A549 (cell line): ENCODE measurements around a stretch of chr2.

DNA sequence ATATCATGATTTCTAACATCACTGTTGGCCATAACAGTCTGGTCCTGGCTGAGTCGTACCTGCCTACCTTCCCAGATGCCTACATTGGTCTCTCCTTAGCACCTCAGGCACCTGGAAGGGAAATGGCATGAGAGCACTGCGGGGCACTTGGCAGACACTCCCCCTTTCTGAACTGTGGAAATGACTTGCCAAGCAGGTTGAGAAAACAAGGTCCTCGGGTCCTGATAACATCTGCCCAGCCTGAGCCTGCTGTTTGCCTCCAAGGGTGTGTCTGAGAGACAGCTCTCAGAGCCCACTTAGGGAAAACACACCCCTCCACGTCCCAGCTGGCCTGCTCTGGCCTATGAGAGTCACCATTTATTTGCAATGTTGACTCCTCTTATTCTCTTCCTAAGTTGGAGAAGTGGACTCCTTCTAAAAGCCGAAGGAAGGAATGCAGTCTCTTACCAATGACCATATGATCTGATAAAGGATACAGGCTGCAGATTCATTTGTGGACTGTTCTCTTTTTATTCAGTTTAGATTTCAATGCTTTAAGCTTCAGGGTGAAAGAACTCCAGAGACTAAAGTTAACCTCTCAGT is 10.4 kb downstream of the FAM110C start:
- PRO-cap: no peak
CAGE:
- cytosol, long polyA plus RNA: no peak
- long polyA plus RNA: no peak
- nucleus, long polyA plus RNA: no peak

DNA sequence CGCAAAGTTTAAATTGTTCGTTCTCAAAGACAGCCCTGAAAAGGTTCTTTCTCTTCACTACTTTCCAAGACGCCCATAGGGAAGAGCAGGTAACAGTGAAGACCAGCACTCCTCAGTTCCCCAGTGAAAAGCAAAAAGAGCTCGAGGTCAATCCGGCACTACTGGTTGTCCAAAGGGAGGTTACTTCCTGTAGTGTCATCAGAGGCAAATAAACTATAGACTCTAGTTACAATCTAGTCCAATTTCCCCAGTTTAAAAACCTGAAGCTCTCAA is 1.8 kb downstream of the FAM110C start:
- PRO-cap: no peak
CAGE:
- cytosol, long polyA plus RNA: no peak
- long polyA plus RNA: no peak
- nucleus, long polyA plus RNA: no peak

DNA sequence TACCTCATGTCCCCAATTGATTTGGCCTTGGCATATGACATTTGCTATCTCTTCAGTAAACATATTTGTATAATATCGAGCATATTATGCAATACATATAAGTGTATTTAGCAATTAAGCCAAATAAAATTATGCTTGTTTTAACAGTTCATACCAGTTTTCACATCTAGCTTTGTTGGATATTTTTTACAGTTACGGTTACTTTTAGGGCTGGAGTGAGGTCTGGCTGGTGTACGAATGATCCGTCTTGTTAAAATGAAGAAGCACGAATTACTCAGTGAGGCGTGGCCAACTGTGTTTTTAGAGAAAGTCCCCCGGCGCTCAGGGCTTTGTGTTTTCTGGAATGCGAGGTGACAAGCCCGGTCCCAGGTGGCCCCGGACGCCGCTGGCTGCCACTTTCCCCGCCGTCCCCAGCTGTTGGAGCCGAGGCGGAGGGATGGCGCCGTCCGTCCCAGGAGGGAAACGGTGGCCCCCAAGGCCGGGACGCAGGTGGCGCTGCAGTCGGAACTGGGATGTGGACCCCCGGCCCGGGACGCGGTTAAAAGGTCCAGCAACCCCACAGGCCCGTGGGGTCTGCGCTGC is 41.3 kb downstream of the TMEM18 start:
- PRO-cap: no peak
CAGE:
- cytosol, long polyA plus RNA: no peak
- long polyA plus RNA: no peak
- nucleus, long polyA plus RNA: no peak

DNA sequence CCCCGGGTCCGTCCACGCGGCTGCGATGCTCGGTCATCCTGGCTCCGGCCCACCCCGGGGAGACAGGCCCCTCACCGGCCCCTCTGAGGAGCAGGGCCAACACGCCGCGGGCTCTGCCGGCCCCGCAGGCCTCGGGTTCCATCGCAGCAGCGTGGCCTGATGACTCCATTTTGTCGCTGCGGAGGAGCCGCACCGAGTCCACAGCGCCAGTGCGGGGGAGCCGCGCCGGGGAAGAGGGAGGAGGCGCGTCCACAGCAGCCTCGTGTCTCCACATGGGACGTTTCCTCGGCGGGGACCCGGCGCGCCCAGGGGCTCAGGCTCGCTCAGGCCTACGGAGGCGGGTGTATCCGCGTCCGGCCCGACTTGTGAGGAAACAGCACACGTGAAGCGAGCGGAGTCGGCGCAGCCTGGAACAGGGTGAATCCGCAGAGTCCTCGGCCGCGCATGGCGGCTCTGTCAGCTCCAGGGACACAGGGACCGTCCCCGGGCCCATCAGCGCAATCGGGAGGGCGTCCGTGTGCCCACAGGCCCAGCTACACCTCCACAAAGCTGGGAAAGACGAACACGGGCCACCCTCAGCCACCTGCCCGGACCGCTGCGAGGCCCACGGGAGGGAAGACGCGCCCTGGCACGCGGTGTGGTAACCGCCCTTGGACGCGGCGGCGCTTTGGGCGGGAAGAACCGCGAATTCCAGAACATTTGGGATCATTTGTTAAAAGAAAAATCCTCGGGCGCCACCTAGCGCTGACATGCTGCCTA is 40.6 kb downstream of the TMEM18 start:
- PRO-cap: no peak
CAGE:
- cytosol, long polyA plus RNA: no peak
- long polyA plus RNA: no peak
- nucleus, long polyA plus RNA: no peak

DNA sequence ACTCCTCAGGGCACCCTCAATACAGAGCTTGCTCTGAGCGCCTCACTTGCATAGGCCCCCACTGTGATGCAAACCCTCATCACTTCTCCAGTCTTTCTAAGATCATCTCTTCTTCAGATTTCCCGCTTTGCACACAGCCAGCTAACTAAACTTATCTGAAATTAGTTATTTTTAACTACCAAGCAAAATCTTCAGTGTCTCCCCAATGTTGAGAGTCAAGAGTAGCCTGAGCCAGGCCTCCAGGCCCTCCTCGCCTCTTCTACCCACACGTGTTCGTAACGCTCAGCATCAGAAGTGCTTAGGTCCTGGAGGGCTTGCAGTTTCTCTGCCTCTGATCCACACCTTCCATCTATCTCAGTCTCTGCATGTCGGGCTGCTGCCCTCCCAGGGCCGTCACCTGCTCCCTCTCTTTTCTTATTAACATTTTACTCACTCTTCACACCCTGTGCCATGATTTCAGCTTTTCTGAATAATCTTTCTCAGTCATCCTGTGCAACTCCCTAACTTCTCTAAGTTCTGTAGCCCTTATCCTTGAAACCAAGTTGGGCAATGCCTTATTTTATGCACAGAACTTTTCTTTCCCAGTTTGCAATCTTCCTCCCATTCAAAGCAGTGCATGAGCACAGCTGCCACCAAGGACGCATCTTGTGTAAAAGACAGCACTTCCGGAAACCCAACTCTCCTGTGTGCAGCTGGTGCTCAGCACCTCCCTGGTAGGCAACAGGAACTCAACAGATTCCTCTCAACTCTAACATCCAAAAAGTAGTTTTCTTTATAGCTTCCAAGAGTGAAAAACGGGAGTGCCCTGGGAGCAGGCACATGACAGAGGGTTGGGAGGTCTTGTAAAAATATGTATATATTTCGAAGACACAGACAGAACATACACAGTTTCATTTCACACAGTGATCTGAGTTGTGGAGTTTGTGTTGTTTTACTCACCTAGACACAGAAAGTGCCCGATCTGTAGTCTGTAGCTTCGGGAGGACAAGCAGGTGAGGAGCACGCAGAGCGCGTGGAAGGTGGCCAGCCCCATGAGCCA is 2.3 kb downstream of the TMEM18 start:
- PRO-cap: no peak
CAGE:
- cytosol, long polyA plus RNA: no peak
- long polyA plus RNA: no peak
- nucleus, long polyA plus RNA: no peak

- PRO-cap: bidirectional peak, plus-strand start at chr2:893614, minus-strand start at chr2:893430
CAGE:
- cytosol, long polyA plus RNA: no peak
- long polyA plus RNA: no peak
- nucleus, long polyA plus RNA: no peak
Observed at GRCh38 chr2:893190-893737, 57.4 kb upstream of the SNTG2 start.

DNA sequence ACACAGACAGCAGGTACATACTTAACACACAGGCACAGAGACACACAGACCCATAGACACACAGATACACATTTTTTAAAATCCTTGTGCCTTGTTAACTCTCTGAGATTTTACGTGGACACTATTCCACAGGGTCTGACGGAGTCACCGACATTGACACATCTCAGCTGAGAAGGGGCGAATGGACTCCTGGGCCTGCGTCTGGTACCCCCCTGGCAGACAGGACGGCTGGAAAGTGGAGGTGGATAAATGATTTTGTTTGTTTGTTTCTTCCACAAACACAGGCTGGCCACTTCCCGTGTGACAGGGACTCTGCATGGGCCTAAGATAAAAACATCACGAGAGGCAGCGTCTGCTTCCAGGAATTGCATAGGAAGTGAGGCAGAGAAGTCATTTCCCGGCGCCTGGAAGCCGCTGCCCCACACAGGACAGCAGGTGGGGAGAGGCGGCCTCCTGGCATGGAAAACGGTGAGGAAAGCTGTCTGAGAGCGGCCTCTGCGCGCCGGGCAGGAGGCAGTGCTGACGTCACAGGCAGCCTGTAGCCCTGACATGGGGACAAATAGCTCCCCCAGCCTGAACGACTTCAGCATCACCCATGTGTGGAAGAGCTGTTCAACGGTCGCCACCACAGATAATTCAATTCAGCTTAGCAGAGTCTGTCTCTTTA is 139.3 kb downstream of the PXDN start:
- PRO-cap: no peak
CAGE:
- cytosol, long polyA plus RNA: no peak
- long polyA plus RNA: no peak
- nucleus, long polyA plus RNA: no peak

DNA sequence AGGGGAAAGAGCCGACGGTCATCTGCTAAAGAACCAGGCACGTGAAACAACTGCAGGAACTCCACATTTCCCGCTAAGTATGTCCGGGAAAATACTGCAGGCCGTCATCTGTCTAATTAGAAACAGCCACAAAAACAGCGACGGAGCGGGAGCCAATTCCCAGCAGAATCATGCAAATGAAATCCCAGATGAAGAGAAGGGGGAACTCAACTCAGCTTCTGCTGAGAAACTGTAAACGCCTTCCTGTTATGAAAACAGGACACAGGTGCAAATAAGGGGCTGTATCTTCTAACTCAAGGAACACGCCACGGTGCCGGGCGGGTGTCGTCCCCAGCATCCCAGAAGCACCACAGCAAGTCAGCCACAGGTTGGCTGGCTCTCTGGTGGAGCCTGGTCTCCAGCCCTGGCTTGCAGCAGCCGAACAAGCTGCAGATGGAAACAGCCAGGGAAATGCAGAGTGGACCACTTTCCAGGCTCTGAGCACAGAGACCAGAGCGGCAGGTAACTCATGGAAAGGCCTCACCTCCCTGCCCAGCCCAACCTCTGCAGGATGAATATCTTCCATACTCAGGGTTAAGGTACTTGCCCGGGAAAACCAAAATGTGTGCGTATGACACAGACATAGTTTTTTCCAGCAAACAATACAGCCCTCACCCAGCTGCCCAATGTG is 28.9 kb downstream of the PXDN start:
- PRO-cap: no peak
CAGE:
- cytosol, long polyA plus RNA: no peak
- long polyA plus RNA: no peak
- nucleus, long polyA plus RNA: no peak

- PRO-cap: no peak
CAGE:
- cytosol, long polyA plus RNA: no peak
- long polyA plus RNA: no peak
- nucleus, long polyA plus RNA: no peak
Observed at GRCh38 chr2:1731596-1732719, 12.4 kb downstream of the PXDN start.

DNA sequence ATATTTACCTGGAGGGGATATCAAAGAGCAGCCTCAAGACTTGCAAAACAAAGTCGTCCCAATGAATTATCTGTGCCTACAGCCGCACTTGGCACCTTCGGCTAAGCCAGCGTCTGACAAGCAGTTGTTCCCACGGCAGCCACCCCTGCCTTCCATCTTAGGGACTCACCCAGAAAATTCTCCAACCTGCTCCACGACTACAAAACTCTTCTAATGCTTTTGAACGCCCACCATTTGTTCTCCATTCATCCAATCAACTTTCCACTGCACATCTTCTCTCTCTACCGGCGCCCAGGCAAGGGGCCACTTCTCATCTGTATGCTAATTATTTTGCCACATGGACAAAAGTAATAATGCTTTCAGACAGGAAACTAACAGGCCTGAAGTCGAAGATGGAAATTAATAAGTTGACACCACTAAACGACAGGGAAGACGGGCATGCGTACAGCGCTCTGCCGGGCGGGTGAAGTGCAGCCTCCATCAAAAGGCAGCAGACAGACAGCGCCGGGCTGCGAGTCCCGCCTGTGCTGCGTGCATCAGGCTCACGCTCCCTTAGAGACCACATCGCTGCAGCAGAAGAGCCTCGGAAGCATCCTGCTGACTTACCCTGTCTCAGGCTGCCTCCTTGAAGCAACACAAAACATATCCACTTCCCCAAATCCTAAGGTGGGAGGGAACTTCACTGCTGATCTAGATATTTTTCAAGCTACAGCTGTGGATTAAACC is 6.7 kb downstream of the MYT1L start:
- PRO-cap: no peak
CAGE:
- cytosol, long polyA plus RNA: no peak
- long polyA plus RNA: no peak
- nucleus, long polyA plus RNA: no peak

DNA sequence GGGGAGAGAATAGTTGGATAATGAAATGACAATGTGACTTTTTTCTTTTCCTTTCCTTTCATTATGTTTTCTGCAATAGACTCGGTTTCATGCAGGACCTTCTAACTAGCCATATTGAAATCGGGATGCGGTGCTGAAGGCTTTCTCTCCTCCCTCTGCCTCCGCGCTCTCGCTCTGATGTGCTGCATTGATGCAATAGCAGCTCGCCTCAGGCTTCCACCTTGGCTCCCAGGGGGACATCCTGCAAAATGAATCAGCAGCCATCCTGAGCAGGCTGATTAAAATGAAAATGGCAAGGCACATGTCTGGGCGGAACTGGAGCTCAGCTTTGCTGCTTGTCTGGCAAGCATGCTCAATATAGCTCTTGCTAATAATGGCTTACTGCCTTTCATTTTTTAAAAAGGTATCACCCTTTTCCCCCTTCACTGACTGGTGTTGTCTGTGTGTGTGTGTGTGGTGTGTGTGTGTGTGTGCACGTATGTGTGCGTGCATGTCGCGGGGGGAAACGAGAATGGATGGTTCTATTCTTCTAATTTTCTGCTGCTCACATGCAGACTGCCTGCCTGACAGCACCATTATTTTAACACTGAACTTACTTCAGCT is 853 bp upstream of the MYT1L start:
- PRO-cap: no peak
CAGE:
- cytosol, long polyA plus RNA: no peak
- long polyA plus RNA: no peak
- nucleus, long polyA plus RNA: no peak

DNA sequence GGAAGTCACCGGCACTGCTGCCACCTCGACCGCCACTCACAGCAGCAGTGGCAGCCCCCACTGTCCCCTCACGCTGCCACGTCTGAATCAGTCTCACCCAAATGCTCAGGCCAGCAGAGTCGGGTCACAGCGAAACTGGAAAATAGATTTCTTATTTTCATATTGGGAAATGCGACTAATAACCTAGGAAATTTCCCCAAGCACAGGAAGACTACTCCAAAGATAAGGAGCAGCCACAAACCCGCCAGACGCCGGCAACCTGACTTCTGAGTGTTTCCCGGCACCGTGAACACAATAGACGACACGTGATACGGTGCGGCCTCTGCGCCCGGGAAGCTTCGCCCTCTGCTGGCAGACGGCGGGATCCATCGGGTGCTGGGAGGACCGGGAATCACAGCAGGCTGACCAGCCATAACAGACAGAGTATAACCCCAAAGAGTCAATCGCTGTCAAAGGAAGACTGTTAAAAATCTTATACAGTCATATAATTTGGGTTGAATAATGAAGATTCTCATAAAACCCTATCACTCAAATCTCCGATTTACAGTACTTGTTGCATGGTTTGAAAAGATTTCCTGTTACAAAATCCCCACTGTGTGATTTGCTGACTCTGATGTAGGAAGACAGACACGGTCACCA is 74.1 kb downstream of the EIPR1 start:
- PRO-cap: no peak
CAGE:
- cytosol, long polyA plus RNA: no peak
- long polyA plus RNA: no peak
- nucleus, long polyA plus RNA: no peak

- PRO-cap: no peak
CAGE:
- cytosol, long polyA plus RNA: no peak
- long polyA plus RNA: no peak
- nucleus, long polyA plus RNA: no peak
Observed at GRCh38 chr2:3449630-3450260, 69.6 kb downstream of the ADI1 start.

DNA sequence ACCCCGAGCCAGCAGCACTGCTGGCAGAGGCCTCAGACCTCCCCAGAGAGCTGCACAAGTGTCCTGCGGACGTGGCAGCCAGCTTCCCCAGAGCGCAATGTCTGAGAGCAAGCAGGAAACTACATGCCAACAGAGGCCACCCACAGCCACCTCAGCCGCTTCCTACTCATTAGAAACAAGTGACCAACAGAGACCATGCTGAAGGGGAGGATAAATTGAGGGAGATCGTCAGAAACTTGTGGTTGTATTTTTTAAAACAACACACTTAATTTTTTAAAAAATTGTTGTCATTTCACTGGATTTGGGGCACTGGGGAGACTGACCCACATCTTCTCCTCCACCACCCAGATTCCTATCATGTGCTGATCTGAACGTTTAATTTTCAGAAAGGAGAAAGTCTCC is 28.4 kb downstream of the ADI1 start:
- PRO-cap: no peak
CAGE:
- cytosol, long polyA plus RNA: no peak
- long polyA plus RNA: no peak
- nucleus, long polyA plus RNA: no peak

DNA sequence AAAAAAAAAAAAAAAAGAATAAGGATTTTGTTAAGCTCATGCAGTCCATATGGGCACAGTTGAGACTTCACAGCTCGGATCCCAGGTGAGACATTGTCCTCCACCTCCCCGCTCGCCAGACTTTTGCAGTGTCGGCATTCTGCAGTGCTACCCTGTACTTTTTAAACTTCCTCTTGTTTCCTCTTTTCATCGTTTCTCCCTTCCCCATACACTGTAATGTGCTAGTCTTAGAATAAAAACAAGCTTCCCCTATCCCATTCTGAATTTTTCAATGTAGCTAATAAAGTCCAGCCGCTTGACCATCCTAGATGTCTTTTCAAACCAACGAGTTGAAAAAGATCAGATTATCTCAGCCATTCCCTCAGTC is 524 bp upstream of the ADI1 start:
- PRO-cap: no peak
CAGE:
- cytosol, long polyA plus RNA: no peak
- long polyA plus RNA: no peak
- nucleus, long polyA plus RNA: no peak

- PRO-cap: no peak
CAGE:
- cytosol, long polyA plus RNA: start-site peak on the minus strand at chr2:3536800-3536904, 1,071 and 1,258 reads in 2 replicates
- long polyA plus RNA: start-site peak on the minus strand at chr2:3536828-3536890, 904 and 293 reads in 2 replicates
- nucleus, long polyA plus RNA: start-site peak on the minus strand at chr2:3536823-3536889, 664 and 782 reads in 2 replicates
Observed at GRCh38 chr2:3536731-3537168, 17.4 kb upstream of the ADI1 start.

DNA sequence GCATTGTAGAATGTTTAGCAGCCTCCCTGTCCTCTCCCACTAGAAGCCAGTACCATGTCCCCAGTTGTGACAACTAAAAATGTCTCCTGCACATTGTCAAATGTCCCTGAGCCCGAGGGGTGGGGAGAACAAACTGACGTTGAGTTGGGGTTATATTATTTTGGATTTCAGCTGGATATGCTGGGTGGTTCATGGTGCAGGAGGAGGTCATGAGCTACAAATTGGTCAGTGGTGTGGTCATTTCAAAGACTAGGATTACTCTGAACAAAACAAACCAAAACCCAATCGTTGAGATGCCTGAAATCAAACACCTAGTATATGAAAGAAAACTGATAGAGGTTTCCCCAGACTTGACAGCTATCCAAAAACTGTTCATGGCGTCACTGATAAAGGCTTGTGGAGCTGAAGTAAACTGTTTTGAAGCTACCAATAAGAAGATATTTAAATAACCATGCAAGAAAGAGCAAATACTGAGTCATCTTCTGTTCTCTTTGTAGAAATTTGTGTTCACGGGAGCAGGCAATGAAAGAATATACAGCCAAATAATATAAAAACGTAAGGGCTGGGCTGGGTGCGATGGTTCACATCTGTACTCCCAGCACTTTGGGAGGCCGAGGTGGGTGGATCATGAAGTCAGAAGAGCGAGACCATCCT is 7.6 kb upstream of the COLEC11 start:
- PRO-cap: no peak
CAGE:
- cytosol, long polyA plus RNA: no peak
- long polyA plus RNA: no peak
- nucleus, long polyA plus RNA: no peak

DNA sequence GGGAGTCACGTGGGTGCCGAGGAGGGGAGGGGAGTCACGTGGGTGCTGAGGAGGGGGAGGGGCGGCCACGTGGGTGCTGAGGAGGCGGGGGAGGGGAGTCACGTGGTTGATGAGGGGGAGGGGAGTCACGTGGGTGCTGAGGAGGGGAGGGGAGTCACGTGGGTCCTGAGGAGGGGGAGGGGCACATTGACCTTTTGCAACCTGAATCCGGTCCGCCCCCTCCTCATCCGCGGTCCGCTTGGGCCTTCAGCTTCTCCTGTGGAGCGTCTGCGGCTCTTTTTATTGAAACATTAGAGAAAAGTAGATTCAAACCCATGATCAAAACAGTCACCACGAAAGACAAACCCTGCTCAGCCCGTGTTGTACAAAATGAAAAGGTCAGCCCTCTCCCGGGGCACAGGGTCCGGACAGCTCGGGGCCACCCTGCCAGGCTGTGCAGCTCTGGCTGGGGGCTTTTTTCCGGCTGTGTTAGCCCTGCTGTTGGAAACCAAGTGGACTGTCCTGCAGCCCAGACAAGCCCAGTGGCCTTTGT is 10.6 kb downstream of the COLEC11 start:
- PRO-cap: no peak
CAGE:
- cytosol, long polyA plus RNA: no peak
- long polyA plus RNA: no peak
- nucleus, long polyA plus RNA: no peak

DNA sequence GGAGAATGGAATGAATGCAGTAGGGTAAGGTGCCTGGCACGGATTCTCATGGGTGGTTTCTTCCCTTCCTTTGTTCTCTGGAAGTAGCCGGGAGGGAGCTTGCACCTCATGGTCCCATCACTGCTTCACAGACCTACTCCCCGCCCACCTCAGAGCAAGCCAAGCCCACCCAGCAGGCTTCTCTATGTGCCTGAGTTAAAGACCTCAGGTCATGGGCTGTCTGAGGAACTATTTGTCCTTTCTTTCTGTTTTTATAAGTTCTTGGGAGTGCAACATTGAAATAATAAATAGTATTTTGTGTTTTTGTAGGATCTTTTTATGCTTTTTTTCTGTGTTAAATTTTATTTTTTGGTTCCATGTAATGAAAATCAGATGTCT is 3.6 kb downstream of the DCDC2C start:
- PRO-cap: no peak
CAGE:
- cytosol, long polyA plus RNA: no peak
- long polyA plus RNA: no peak
- nucleus, long polyA plus RNA: no peak

DNA sequence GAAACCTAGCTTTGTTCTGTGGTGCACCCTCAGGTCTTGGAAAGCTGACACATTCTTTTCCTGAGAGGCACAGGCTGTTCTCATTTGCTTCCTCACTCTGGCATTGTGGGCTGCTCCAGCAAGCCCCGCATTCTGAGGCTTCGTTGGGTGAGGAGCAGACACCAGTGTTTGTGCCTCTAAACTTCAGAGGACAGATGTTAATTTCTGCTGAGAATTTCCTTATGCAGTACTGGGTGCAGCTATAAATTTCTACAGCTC is 580.4 kb downstream of the DCDC2C start:
- PRO-cap: no peak
CAGE:
- cytosol, long polyA plus RNA: no peak
- long polyA plus RNA: no peak
- nucleus, long polyA plus RNA: no peak